Melanocyte of skin (primary cell): ENCODE data around the genes FAM43B, EIF4G3 and ECE1.

DNA sequence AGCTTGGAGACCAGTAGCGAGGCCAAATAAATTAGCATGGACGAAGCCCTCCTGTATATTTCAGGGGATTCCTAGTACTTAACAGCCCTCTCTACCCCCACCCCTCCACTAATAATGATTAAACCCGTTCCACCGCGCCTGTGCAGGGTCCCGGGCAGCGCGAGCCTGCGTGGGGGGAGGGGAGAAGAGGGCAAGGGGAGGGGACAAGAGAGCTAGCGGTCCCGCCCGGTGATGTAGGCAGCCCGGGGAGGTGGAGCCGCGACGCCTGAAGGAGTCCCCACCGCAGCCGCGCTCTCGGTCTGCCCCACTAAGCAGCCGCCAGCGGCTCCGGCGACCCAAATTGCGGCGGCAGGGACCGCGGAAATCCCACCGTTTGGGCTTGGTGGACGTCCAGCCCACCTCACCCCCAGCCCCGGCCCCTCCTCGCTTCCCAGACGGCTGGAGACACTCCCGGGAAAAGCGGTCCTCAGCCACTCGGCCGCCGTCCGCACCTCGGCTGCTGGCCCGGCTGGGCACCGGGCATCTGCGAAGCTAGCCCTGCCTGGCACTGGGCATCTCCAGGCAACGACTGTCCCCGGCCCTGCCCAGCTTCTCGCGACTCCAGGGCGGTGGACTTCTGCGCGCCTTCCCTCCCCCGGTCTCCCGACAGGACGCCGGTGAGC, at the start of gene FAM43B:
TSS of gene FAM43B (plus strand) at position 297 of the 662 bp plus-strand sequence.
- CAGE, long polyA plus RNA, 2 experiments, result no peak in any of the 2 experiments

GRCh38 chr1:20634410-20635078, 1.3 kb downstream of the PINK1 start:
- CAGE, long polyA plus RNA, 2 experiments, result no peak in any of the 2 experiments

GRCh38 chr1:20685009-20685454, 23.9 kb upstream of the DDOST start:
- CAGE, long polyA plus RNA, 2 experiments, result no peak in any of the 2 experiments

DNA sequence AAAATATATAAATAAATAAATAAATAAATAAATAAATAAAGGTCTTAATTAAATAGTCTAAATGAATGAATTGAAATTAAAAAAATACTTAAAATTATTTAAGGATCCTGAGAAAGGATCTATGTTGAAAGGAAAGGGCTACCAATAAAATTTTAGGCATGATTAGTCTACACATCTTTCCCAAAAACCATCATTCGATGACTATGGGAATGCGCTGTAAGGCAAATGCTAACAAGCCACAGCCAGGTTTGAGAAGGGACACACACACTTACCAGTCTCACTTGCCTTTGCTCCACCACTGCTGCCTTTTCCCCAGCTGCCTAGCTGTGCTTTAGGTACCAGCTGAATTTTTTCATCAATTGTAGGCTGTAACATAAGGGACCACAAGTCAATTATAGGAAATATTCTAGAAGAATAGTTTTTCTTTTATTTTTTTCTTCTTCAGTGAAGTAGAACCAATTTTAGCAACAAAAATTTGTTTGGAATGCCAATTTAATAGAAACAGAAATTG, 67.7 kb upstream of the HP1BP3 start:
- CAGE, long polyA plus RNA, 2 experiments, result no peak in any of the 2 experiments

DNA sequence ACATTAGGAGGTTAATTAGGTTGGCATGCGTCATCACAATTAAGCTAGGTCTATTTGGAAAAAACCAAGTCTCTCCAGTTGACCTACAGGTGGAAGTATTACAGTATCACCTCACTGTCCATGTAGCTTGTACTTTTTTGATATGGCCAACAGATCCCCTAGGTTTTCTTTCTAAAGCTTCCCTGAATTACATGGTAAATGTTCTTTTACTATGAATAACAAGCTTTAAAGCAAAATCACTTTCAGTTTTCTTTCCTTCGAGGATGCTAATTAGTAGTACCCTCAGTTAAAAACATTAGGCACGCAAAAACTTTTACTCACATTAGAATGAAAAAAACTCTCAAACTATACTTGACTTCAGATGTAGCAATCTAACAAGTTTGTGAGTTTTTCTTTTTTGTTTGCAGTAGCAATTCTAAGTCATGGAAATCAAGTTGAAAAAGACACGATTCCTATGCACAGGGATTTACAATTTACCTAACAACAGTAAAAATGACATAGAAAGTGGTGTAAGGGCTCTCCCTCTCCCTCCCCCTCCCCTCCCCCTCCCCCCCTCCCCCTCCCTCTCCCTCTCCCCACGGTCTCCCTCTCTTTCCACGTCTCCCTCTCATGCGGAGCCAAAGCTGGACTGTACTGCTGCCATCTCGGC, 153.9 kb downstream of the EIF4G3 start:
- CAGE, long polyA plus RNA, 2 experiments, result no peak in any of the 2 experiments

- CAGE, long polyA plus RNA, 2 experiments, result no peak in any of the 2 experiments
These were observed at the start of gene EIF4G3 for GRCh38 chr1:21176763-21177286. Gene EIF4G3 (minus strand): TSS chr1:21176897.

DNA sequence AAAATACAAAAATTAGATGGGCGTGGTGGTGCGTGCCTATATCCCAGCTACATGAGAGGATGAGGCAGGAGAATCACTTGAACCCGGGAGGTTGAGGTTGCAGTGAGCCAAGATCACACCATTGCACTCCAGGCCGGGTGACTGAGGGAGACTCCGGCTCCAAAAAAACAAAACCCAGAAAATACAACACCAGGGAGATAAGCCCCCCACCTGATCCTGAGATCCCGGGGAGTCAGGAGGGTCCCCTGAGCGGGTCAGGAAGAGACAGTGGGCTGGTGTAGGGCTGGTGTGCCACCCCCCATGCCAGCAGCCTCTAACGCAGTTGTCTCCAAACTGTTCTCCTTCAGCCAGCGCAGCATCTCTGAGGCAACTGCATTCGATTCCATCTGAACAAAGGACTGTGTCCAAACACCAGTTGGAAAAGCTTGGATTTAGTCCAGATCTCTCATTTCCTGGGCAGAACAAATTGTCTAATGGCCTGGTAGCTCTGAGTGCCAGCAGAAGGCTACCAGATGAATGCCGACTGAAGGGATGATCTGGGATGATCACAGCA, 44.0 kb upstream of the EIF4G3 start:
- CAGE, long polyA plus RNA, 2 experiments, result no peak in any of the 2 experiments

DNA sequence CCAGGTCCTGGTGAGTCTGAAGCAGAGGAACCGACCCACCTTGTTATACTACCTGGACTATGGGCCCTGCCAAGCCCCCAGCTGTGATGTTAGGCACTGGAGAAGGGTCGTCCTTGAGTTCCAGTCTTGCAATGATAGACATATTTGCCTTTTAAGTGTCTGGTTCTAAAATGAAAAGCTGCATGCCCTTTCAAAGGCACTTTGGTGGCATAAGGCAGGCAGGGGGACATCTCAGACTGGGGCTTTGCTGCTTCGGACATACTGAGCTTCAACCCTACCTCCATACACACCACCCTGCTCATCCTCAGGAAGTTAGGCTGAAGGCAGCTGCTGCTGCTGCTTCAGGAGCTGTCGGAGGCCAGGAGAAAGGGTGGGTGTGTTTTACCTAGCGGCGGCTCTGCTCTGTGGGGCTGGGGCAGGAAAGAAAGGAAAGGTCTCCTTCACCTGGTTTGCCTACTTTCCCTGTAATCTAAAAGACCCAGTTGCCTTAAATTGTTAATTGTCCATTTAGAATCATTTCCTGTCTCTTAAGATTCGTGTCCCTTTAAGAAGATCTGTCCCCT, 19.3 kb downstream of the ECE1 start:
- CAGE, long polyA plus RNA, 2 experiments, result no peak in any of the 2 experiments

DNA sequence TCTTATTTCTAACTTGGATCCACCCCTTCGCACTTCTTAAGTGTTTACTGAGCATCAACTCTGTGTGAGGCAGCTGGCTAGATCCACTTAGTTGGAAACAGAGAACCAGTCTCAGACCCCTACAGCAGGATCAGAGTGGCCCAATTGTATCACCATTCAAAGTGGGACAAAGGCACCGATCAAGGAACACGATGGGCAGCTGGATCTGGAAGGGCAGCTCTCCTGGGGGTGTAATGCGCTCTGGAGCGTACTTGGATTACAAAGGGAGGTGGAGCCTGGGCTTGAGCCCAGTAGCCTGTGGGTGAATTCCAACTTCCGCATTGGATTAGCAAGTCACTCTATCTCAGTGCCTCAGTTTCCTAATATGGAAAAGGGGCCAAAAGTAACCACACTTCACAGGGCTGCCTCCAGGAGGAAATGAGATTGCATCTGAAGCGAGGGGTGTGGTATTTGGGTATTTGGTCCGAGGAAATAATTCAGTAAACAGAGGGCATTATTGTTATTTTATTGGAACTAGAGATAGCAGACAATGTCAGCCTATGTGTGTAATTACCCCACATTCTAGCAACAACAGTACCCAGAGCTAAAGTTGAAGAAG, 11.9 kb downstream of the ECE1 start:
- CAGE, long polyA plus RNA, 2 experiments, result no peak in any of the 2 experiments

DNA sequence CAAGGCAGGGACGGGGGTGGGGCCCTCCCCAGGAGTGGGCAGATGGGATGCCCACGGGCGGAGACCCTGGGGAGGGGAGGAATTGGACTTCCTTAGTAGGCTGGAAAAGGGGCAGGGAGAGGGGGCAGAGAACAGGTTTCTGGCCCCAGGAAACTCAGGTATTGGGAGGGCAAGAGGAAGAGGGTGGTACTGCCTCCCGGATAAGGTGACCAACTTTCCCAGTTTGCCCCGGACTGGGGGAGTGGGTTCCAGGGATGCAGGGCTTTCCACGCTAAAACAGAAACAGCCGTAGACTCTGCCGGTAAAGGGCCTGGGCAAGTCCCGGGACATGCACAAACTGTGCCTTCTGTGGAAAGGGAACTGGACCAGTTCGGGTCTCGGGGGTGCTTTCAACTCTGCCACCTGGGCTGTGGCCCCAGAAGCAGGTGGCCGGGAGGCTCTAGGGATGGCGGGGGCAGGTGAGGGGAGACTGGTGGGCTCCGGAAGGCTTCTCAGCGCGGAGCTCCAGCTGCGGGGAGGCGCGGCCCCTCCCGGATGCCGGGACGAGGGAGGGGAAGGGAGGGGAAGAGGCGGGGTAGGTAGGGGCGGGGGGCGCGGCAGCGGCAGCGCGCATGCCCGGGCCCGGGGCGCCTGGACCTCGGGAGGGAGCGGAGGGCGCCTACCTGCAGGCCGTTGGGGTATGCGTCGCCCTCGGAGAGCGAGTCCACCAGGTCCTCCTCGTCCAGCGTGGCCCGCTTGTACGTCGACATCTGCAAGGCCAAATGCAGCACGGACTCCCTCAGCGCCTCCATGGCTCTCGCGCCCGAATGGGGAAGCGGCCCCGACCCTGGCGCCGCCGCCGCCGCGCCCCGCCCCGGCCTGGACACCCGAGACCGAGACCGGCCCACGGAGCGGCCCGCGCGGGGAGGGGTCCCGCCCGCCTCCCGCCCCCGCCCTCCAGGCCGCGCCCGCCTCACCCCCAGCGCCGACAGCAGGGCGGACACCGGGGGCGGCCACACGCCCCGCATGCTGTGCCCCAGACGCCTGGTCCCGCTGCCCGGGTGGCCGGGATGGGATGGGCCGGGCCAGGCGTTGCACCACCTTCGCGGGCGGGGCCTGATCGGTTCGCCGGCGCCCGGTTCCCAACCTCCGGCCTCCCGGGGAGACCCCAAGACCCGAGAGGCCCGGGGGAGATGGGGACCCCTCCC, at the start of gene ECE1:
TSS of gene ECE1 (minus strand) at position 1,056 of the 1,187 bp plus-strand sequence.
- CAGE, long polyA plus RNA, 2 experiments, result no peak in any of the 2 experiments

- CAGE, long polyA plus RNA, 2 experiments, result no peak in any of the 2 experiments
These were observed 17.4 kb upstream of the ECE1 start for GRCh38 chr1:21307697-21308092.

GRCh38 chr1:21312850-21313784, 22.9 kb upstream of the ECE1 start:
- CAGE, long polyA plus RNA, 2 experiments, result no peak in any of the 2 experiments

GRCh38 chr1:21313796-21314984, 23.9 kb upstream of the ECE1 start:
- CAGE, long polyA plus RNA, 2 experiments, result no peak in any of the 2 experiments

- CAGE, long polyA plus RNA, 2 experiments, result no peak in any of the 2 experiments
These were observed 32.4 kb upstream of the ECE1 start for GRCh38 chr1:21322675-21323026.

- CAGE, long polyA plus RNA, 2 experiments, result no peak in any of the 2 experiments
These were observed 40.3 kb upstream of the ECE1 start for GRCh38 chr1:21330541-21331064.

DNA sequence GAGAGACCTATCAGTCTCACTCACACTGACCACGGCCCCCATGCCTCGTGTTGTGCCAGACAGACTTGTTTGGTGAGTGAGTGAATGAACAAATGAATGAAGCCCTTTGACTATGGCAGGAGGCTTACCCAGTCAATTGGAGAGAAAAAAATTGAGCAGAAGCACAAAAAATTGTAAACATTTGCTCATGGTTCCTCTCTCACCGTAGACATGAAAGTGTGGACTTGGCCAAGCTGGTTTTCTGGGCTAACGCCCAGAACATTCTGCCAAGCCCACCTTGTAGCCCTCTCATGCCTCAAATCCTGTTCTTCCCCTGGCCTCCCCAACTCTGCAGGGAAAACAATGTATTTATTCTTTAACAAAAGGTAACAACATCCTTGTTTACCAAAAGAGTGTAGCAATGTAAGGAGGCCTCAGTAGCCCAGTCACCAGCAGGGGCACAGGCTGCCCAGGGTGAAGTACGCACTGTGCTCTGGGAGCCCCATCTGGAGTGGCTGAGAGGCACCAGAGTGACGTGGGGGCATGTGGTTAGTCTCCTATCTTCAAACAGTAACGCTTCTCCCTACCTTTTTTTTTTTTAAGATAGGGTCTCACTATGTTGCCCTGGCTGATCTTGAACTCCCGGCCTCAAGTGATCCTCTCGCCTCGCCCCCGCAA, 51.1 kb upstream of the ECE1 start:
- CAGE, long polyA plus RNA, 2 experiments, result no peak in any of the 2 experiments

DNA sequence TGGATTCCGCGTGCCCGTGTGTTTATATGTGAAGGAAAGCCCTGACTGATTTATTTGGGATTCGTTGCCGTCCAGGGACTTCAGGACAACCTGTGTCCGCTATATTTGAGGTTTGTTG, 55.9 kb upstream of the ECE1 start:
- CAGE, long polyA plus RNA, 2 experiments, result no peak in any of the 2 experiments

- CAGE, long polyA plus RNA, 2 experiments, result no peak in any of the 2 experiments
These were observed 41.7 kb downstream of the ALPL start for GRCh38 chr1:21550814-21551477.

- CAGE, long polyA plus RNA, 2 experiments, result no peak in any of the 2 experiments
These were observed 66.4 kb downstream of the RAP1GAP start for GRCh38 chr1:21602608-21603259.

DNA sequence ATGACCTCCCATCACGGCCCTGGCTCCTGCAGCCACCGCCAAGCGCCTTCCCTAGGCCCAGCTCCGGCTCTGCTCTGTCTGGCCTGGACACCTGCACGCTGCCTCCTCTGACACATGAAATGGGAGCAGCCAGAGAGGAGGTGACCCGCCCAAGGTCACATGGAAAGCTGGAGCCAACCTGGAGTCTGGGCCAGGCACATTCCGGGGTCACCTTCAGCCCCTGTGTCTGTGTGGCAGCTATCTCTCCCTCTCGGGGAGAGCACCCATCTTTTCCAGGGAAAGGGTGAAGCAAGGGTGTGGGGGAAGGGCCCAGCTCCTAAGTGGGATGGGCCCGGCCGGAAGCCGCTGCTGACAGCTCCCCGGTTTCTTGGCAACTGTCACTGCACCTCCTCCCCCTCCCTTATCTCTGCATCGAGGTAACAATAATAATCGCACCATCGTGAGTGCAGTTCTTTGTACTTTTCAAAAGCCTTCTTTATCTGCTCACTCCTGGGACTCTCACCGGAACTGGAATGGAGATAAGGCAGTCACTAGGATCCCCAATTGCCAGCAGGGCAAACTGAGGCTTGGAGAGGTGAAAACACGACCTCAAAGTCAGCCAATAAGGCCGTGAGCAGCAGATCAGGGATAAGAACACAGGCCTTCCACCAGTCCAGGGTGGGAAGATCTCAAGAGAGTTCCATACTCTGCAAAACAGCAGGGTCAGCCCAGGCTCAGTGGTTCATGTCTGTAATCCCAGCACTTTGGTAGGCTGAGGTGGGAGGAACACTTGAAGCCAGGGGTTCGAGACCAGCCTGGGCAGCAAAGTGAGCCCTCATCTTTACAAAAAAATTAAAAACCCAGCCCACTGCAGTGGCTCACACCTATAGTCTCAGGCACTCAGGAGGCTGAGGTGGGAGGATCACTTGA, 37.0 kb downstream of the RAP1GAP start:
- CAGE, long polyA plus RNA, 2 experiments, result no peak in any of the 2 experiments